ENCODE measurements around the genes MAP2K5 and ANP32A.

DNA sequence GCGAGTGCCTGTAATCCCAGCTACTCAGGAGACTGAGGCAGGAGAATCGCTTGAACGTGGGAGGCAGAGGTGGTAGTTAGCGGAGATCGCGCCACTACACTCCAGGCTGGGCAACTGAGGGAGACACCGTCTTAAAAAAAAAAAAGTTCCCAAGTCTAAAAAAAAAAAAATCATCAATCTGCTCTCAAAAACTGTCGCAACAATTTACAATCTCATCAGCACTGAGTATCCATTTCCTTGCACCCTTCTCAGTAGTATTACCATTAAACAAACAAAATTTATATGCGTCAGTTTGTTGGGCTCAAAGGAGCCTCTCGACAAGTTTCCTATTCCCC, 586 bp upstream of the MAP2K1 start:
- PRO-cap, 4 experiments, result no peak in any of the 4 experiments
- RAMPAGE, long total RNA, 2 experiments, result no peak in any of the 2 experiments
- RRBS, result no CpG with 5 or more reads among the region's 10 CpGs

DNA sequence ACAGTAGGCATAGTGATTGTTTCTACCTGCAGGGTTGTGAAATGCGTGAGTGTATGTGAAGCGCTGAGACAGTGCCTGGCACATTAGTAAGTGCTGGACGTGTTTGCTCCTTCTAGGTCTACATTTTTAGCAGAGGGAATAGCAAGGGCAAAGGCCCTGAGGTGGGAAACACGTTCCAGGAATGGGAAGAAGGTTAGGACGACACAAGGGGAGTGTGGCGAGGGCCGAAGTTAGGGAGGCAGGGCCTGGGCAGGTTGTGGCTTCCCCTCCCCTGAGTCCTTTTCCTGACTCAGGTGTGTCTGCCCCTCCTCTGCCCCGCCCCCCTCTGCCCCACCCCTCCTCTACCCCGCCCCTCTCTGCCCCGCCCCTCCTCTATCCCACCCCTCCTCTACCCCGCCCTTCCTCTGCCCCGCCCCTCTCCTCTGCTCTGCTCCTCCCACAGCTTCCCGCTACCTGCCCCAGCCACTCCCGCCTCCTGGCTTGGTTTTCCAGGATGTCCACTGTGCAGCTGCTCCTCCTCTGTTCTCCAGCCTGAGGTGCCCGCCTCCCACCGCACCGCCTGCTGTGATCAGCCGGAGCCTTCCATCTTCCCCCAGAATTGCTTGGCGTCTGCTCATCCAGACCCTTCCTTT, 31.1 kb upstream of the SMAD6 start:
- PRO-cap, 4 experiments, result peak in 2 of 4 experiments; most common plus-strand start position 481 of the sequence (in 1); most common minus-strand start position 283 of the sequence (in 2)
- RAMPAGE, long total RNA, 2 experiments, result no peak in any of the 2 experiments
- RRBS, result no CpG with 5 or more reads among the region's 19 CpGs

- PRO-cap, 4 experiments, result no peak in any of the 4 experiments
- RAMPAGE, long total RNA, 2 experiments, result no peak in any of the 2 experiments
- RRBS, result no CpG with 5 or more reads among the region's 6 CpGs
Measured at GRCh38 chr15:66715057-66715528, 13.1 kb downstream of the SMAD6 start.

GRCh38 chr15:66720132-66720801, 18.2 kb downstream of the SMAD6 start:
- PRO-cap, 4 experiments, result no peak in any of the 4 experiments
- RAMPAGE, long total RNA, 2 experiments, result no peak in any of the 2 experiments
- RRBS, result 16% methylated on average over 3 of the region's 7 CpGs

GRCh38 chr15:66993040-66993242, 72.5 kb upstream of the SMAD3 start:
- PRO-cap, 4 experiments, result no peak in any of the 4 experiments
- RAMPAGE, long total RNA, 2 experiments, result no peak in any of the 2 experiments
- RRBS, result no CpG with 5 or more reads among the region's 1 CpG

- PRO-cap, 4 experiments, result peak in 4 of 4 experiments; most common plus-strand start chr15:67109809 (in 4)
- RAMPAGE, long total RNA, 2 experiments, result no peak in any of the 2 experiments
- RRBS, result 22% methylated on average over 4 of the region's 20 CpGs
Measured at GRCh38 chr15:67109069-67110073, 44.0 kb downstream of the SMAD3 start.

DNA sequence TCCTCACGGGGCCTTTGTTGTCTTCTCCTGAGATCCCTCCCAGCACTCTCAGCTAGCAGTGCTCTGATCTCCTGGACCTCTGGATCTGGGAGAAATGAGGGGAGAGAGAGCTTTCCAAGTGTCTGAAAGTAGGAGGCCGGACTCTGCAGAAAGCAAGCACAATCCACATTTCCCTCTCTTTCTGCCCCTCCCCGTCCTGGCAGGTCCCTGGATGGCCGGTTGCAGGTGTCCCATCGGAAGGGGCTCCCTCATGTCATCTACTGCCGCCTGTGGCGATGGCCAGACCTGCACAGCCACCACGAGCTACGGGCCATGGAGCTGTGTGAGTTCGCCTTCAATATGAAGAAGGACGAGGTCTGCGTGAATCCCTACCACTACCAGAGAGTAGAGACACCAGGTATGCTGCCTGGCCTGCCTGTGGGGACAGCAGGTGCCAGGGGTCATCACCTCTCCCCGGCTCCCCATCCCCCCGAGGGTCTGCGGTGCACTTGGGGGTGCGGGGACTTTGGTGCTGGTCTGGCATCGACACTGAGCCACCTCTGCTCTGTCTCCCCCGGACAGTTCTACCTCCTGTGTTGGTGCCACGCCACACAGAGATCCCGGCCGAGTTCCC, 89.7 kb downstream of the AAGAB start:
- PRO-cap, 4 experiments, result no peak in any of the 4 experiments
- RAMPAGE, long total RNA, 2 experiments, result no peak in any of the 2 experiments
- RRBS, result 45% methylated on average over 8 of the region's 21 CpGs

- PRO-cap, 4 experiments, result peak in 4 of 4 experiments; most common plus-strand start chr15:67542760 (in 4); most common minus-strand start chr15:67542610 (in 4)
- RAMPAGE, long total RNA, 2 experiments, result no peak in any of the 2 experiments
- RRBS, result 2% methylated on average over 24 of the region's 89 CpGs
Measured at GRCh38 chr15:67542502-67543651, at the start of gene MAP2K5. MAP2K5 (plus strand) TSS chr15:67542703.

DNA sequence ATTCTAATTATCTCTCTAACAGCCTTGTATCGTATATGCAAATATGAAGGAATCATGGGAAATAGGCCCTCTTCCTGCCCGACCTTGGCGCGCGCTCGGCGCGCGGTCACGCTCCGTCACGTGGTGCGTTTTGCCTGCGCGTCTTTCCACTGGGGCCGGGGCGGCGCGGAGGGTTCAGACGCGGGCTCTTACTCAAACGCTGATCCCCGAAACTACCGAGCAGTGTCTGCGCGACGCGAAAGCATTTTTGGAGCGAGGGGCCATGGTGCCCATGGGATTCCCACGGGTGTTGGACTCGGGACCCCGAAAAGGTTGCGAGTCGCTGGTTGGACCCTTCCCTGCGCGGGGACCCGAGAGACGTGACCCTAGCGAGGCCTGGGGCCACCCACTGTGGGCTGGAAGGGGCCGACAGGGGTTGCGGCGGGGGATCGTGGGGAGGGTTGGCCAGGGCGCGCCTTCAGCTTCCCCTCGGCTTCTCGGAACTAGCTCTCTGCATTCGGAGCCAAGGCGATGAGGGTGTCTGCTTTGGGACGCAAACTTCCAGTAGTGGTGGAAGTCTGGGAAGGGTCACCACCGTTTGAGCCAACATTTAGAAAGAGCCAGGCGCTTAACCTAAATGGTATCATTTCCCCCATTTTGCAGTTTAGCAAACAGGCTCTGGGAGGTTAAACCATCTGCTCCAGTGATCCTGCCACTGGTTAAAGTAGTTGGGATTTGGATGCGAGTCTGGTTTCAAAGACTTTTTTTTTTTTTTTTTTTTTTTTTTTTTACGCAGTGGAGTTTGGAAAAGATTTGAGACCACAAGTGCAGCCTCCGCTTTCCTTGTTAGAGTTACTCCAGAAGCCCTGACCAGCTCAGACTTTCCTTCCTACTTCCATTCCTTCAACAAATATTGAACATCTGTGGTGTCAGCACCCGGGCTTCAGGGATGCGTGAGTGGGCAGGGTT, 15.2 kb downstream of the SKOR1 start:
- PRO-cap, 4 experiments, result peak in 4 of 4 experiments; most common plus-strand start position 163 of the sequence (in 3); most common minus-strand start position 705 of the sequence (in 4)
- RAMPAGE, long total RNA, 2 experiments, result no peak in any of the 2 experiments
- RRBS, result no CpG with 5 or more reads among the region's 57 CpGs

GRCh38 chr15:67851307-67851738, 26.0 kb downstream of the SKOR1 start:
- PRO-cap, 4 experiments, result no peak in any of the 4 experiments
- RAMPAGE, long total RNA, 2 experiments, result no peak in any of the 2 experiments
- RRBS, result no CpG with 5 or more reads among the region's 3 CpGs

DNA sequence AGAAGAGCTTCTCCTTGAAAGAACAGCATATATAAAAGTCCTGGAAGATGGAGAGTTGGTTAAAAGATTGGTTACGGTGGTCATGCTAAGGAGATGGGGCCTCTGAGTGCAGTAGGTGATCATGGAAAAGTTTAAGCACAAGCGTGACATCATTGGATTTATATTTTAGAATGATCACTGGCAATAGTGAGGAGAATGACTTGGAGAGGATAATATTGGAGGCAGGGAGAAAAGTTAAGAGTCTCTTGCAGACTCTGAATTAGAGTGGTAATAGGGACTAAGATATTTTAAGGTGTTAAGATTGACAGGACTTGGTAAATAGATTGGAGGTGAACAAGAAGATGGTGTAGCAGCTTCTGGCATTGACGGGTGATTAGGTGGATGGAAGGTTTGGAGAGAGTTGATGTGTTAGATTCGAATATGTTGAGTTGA, 19.6 kb downstream of the PIAS1 start:
- PRO-cap, 4 experiments, result no peak in any of the 4 experiments
- RAMPAGE, long total RNA, 2 experiments, result no peak in any of the 2 experiments
- RRBS, result no CpG with 5 or more reads among the region's 4 CpGs

DNA sequence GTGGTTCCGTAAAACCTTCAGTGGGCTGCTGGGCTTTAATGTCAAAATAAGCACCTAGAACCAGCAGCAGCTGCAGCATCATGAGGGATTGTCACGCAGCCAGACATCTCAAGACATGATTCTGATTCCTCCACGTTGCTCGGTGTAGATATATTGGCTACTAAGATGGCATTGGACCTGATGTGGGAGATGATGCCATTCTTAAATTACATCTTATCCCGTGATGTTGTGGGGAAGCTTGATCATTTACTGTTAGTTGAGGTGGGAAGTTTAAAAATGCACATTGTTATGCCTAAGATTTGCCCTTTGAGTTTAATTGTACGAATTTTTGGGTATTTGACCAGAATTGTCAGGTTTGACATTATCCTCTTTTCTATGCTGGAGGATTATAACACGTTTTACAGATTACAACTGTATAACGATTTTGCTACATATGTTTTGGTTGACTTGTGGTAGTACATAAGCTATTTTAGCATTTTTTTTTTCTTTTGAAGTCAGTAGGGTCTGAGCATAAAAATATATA, 1.6 kb downstream of the FEM1B start:
- PRO-cap, 4 experiments, result peak in 1 of 4 experiments; most common plus-strand start position 239 of the sequence (in 1); most common minus-strand start position 123 of the sequence (in 1)
- RAMPAGE, long total RNA, 2 experiments, result no peak in any of the 2 experiments
- RRBS, result no CpG with 5 or more reads among the region's 8 CpGs

DNA sequence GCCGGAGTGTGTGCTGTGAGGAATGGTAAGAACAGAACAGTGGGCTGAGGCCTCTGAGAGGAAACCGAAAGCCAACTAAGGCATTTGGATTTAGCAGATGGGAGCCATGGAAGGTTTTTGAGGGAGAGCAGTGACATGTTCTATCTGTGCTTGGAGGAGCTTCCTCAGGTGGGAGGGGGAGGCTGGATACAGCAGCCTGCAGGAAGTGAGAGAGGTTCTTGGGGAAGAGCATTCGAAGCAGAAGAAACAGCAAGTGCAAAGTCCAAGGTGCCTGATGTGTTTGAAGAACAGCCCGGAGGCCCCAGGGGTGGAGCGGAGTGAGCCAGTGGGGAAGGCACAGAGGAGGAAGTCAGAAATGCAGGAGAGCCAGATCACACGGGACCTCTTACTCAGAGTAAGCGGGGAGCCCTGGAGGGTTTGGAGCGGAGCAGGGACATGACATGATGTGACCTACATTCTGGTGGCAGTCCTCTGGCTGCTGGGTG, 10.9 kb downstream of the ITGA11 start:
- PRO-cap, 4 experiments, result peak in 1 of 4 experiments; most common plus-strand start position 392 of the sequence (in 1); most common minus-strand start position 345 of the sequence (in 1)
- RAMPAGE, long total RNA, 2 experiments, result no peak in any of the 2 experiments
- RRBS, result no CpG with 5 or more reads among the region's 8 CpGs

- PRO-cap, 4 experiments, result peak in 3 of 4 experiments; most common plus-strand start chr15:68431146 (in 3); most common minus-strand start chr15:68430996 (in 2)
- RAMPAGE, long total RNA, 2 experiments, result no peak in any of the 2 experiments
- RRBS, result 5% methylated on average over 28 of the region's 60 CpGs
Measured at GRCh38 chr15:68430787-68431502, 1.0 kb downstream of the ITGA11 start.

DNA sequence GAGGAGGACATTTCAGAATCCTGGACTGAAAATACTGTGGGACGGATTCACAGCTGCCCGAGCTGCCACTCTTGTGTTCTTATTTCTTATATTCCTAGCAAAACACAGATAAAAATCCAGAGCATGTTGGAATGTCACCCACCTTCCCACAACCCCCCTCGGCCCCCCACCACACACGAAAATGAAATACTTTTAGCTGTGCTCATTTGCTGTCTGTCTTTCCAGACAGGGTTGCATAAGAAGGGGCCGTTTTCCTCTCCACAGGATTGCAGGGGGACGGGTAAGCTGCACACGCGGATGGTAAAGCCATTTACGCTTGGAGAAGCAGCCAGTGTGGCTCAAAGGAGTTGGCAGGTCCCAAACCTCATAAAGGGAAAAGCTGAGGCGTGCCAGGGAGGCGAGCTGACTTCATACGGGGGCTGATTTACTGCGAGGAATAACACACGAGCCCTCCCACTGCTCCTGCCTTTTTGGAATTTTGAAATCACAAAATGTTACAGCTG, 47.4 kb upstream of the ITGA11 start:
- PRO-cap, 4 experiments, result no peak in any of the 4 experiments
- RAMPAGE, long total RNA, 2 experiments, result no peak in any of the 2 experiments
- RRBS, result no CpG with 5 or more reads among the region's 14 CpGs

GRCh38 chr15:68492684-68493317, 60.8 kb upstream of the ITGA11 start:
- PRO-cap, 4 experiments, result peak in 4 of 4 experiments; most common plus-strand start chr15:68492897 (in 3); most common minus-strand start chr15:68492985 (in 4)
- RAMPAGE, long total RNA, 2 experiments, result no peak in any of the 2 experiments
- RRBS, result no CpG with 5 or more reads among the region's 6 CpGs

- PRO-cap, 4 experiments, result peak in 2 of 4 experiments; most common plus-strand start chr15:68608599 (in 1); most common minus-strand start chr15:68608604 (in 2)
- RAMPAGE, long total RNA, 2 experiments, result no peak in any of the 2 experiments
- RRBS, result no CpG with 5 or more reads among the region's 10 CpGs
Measured at GRCh38 chr15:68608366-68609180, 29.8 kb downstream of the CORO2B start.

GRCh38 chr15:68775220-68775942, 45.3 kb downstream of the ANP32A start:
- PRO-cap, 4 experiments, result peak in 1 of 4 experiments; most common plus-strand start chr15:68775838 (in 1)
- RAMPAGE, long total RNA, 2 experiments, result no peak in any of the 2 experiments
- RRBS, result no CpG with 5 or more reads among the region's 9 CpGs

DNA sequence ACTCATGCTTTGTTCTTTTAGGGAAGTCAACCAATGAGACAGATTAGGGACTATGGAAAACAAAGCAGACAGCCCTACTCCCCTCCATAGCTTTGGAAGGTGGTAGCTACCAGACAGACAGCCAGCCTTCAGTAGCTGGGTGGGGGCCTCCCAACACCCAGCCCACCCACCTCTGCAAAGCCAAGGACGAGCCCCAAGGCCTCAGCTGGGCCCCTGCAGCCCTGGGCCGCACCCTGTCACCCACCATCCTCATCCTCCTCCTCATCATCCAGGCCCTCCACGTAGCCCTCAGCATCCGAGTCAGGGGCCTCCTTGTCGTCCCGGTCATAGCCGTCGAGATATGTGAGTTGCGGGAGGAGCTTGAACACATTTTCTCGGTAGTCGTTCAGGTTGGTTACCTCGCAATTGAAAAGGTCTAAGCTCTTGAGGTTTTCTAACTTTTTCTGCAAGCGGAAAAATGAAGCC, 36.5 kb downstream of the ANP32A start:
- PRO-cap, 4 experiments, result no peak in any of the 4 experiments
- RAMPAGE, long total RNA, 2 experiments, result no peak in any of the 2 experiments
- RRBS, result no CpG with 5 or more reads among the region's 13 CpGs

- PRO-cap, 4 experiments, result peak in 4 of 4 experiments; most common minus-strand start chr15:68820895 (in 4)
- RAMPAGE, long total RNA, 2 experiments, result start-site peak on the minus strand in 1 of 2 experiments, at chr15:68820847-68820876 at its widest, 641 reads per replicate
- RRBS, result no CpG with 5 or more reads among the region's 27 CpGs
Measured at GRCh38 chr15:68820710-68820953, at the start of gene ANP32A. ANP32A (minus strand) TSS chr15:68820895.